Measurements from ENCODE around the genes WRAP73 and LRRC47.

DNA sequence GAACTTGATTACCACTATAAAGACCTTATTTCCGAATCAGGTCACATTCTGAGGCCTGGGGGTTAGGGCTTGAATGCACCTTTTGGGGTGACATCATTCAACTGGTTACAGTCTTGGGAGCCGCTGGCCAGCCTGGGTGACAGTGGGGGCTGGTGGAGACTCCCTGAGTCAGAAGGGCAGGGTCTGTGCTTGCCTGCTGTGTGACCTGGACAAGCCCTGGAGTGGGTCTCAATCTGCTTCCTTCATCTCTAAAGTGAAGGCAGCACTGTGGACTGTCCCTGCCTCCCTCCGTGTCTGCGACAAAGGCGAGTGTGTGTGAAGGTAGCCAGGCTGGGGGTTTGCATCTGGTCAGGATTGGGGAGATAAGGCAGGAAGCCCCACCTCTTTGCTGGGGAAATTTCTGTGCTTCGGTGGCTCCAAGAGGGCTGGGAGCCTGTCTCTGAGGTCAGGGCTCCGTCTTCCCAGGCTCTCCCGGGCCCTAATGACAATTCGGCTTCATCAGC, 105.4 kb downstream of the PRDM16 start:
- PRO-cap: no peak

DNA sequence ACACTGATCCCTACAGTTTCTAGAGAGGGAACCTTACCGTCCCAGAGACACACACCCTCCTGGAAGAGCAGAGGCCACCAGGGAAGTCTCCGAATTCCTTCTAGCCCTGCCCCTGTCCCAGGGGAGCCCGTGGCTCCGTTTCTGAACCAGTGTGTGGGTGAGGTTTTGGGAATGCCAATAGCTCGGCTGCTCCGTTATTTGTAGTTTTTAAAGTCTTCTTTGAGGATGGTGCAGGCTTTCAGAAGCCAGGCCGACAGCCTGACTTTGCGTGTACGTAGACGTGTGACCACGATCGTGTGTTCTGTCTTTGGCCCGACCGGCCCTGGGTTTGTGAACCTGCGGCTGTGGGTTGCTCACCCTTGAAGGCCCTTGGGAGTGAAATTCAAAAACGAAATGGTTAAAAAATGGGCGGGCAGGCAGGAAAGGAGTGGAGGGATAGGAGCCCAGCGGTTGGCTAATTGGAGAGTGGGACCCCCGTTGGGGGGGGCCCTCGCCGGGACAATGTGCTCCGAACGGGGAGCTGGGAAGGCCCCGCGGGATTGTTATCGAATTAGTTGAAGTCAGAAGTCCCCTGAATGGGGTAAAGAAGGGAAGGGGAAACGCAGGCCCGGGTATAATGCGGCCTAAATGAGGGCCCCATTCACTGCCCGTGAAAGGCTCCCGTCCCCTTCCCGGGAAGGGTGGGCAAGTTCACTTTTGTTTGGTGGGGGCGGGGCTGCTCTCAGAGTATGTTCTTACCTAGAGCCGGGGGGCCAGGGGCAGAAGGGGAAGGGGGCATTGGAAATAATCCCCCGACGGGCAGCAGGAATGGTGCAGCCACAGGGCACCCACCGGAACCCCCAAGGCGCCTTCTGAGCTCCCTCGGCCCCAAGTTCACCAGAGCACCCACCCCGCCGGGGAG, 135.7 kb downstream of the PRDM16 start:
- PRO-cap: no peak

DNA sequence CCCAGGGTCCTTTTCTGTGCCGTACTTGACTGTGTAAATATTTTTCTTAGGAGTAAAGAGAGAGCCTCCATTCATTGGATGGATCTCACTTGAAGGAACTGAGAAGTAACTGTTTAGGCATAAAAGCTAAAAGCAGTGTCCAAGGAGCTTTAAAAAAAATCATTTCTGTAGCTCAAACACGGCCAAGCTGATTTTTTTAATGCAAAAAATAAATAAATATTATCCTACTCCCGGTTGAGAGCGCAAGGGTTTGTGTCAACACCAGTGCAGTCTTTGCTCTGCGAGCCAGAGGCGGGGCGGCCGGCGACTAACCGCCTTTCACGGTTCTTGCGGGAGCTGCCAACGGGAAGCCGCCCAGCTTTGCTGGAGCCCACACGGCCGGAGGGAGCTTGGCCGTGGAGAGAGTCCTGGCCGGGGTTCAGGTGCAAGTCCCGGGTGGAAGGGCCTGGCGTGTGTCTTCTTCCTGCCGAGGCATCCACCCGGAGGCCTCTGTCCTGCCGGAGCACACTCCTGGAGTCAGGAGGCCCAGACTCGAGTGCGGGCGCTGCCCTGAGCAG, 169.4 kb downstream of the PRDM16 start:
- PRO-cap: unidirectional peak, plus-strand start at position 373 of the sequence

DNA sequence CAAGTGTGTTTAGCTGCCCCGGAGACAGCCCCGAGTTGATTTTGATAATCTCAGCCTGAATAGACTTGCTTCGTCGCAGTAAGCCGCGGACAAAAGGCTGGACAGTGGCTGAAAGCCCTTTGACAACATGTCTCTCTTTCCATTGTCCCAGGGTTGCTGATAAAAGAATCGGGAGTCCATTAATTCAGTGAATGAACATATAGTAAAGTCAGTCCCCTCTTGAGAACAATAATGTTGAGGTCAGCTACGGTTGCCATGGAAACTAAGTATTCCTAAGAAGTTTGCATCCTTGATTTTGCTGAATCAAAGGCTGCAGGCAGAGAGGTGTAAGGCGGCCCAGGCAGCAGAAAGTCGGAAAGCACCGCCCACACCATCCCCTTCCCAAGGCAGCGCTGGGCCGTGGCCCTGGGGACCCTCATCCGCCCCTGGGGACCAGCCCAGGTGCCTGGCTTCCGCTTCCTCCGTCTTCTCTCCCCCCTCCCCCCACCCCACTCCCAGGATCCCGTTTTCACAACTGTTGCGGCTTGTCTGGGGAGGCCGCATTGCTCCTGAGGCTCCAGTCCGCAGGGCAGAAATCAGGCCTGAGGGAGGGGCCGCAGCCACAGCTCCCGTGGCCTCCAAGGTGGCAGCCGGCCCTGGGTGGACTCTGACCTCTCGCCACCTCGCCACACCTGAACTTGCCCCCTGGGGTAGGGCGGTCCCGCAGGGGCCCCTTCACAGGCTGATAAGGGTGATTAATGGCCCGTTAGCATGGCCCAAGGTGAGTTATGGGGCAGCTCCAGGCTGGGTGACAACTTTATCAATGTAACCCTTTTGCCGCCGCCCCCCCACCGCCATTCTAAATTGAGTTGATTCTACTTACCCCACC, 180.9 kb downstream of the PRDM16 start:
- PRO-cap: no peak

- PRO-cap: no peak
Measured at GRCh38 chr1:3251037-3251693, 182.2 kb downstream of the PRDM16 start.

- PRO-cap: no peak
Measured at GRCh38 chr1:3373596-3374221, 80.8 kb upstream of the ARHGEF16 start.

DNA sequence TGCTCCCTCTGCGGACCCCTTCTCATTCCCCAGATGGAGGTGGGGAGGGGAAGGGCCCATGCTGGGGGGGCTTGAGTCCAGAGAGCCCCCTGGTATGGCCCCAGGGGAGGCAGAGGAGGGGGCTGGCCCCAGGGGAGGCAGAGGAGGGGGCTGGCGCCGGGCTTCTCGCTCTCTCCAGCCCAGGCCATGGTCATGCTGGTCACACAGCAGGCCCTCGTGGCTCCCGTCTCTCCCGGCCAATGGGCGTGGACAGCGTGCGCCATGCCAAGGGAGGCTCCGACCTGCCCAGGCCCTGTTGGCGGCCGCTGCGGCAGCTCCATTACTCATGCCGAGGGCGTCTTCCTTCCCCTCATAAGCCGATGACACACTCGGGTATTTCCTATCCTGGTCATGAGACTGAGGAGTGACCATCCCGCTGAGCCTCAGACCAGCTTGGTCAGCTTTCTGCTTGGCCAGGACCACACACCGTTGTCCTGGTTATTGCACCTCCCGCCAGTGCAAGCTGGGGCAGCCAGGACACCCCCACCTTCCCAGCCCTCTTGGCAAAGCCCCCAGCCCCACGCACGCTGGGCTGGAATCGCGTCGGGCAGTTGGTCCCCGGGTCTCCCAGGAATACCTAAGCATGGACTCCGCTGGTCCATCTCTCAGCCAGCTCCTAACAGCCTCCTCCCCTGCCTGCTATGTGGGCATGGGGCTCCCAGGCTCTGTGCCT, 49.7 kb downstream of the ARHGEF16 start:
- PRO-cap: no peak

DNA sequence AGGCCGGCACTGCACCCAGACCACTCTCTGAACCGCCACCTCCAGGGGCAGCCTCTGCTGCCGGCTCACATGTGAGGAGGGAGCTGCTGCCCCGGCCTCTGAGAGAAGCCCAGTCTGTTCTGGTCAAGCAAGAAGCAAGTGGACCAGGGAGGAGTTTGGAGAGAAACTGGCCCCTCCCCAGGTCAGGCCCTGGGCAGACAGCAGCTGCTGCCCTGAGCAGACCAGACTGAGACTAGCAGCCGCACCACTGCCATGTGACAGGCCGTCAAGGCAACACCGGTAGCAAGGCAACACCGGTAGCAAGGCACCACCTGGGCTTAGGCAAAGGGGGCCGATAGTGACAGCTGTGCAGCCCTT, 50.3 kb downstream of the ARHGEF16 start:
- PRO-cap: no peak

DNA sequence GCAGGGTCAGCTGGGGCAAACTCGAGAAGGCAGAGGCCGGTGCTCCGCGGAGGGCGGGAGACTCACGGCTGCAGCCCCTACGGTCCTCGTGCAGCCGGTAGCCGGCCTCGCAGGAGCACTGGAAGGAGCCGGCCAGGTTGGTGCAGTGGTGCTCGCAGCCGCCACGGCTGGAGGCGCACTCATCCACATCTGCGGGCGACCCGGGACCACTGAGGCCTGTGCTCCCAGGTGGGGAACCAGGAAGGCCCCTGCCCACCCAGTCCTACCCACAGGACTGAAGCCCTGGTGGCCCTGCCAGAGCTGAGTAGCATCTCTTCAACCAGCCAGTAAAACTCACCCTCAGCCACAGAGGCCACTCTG, 55.3 kb downstream of the ARHGEF16 start:
- PRO-cap: no peak

GRCh38 chr1:3560483-3560990, 50.8 kb downstream of the MEGF6 start:
- PRO-cap: no peak

DNA sequence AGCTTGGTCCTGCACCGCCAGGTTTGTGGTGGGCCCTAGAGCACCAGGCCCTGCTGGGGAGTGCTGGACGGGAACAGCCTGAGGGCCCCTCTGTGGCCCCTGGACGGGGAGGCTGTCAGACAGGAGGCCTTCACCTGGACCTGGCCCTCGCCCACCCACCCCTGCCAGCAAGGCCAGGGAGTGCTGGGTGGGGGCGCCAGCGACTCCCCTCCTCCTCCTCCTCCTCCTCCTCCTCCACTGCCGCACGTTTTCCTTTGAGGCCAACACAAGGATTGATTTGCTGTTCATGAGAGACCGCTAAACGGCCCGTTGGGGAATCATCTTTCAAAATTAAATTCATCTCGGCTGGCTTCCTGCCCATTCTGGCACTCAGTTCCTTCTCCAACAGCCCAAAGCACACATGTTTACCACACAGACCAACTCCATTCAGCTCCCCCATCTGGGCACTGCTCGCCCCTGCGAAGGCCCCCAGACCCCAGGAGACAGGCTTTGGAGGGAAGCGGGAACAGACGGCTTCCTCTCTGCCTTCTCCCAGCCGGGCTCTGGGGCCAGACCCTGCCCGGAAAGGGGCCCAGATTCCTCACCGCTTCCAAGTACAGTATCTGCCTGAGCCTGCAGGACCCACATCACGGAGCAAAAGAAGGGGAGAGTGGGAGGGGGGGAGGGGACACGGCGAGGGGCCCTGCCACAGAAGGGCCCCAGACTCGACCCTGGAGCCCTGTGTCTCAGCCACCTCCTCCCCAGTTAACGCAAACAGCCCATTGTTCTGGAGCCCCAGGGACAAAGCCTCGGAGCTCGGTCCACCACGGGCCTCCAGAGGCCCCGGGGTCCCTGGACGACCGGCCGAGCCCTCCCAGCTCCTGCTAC, 808 bp downstream of the MEGF6 start:
- PRO-cap: no peak

- PRO-cap: unidirectional peak, minus-strand start at chr1:3650038; unidirectional peak, minus-strand start at chr1:3650061
Measured at GRCh38 chr1:3649802-3650481, at the start of gene WRAP73. Gene WRAP73, minus strand, starts transcription at chr1:3650103.

- PRO-cap: bidirectional peak, plus-strand start at chr1:3746560, minus-strand start at chr1:3746518
Measured at GRCh38 chr1:3745760-3747003, 6.1 kb upstream of the CCDC27 start.

DNA sequence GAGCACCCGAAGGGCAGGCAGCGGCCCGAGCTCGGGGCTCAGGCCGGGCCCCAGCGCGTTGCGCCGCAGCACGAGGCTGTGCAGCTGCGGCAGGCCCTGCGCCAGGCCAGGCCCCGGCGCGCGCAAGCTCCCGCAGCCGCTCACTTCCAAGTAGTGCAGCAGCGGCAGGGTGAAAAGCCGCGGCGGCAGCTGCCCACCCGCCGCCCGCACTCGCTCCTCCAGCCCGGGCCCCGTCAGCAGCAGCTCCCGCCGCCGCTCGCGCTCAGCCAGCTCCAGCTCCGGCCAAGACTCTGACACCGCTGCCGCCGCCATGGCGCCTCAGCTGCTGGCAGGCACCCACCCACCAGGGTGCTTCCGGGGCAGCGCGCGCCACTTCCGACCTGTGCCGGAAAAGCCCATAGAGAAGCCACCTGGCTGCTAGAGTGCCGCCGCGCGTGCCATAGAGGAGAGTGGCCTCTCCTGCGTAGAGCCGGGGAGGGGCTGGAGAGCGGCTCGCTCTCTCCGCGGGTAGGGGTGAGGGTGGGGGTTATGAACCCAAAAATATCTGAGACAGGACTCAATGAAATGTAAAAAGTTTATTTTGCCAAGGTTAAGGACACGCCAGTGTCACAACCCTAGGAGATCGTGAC, at the start of gene LRRC47:
Gene LRRC47 (minus strand): TSS at position 334 of the 629 bp plus-strand sequence.
- PRO-cap: bidirectional peak, plus-strand start at position 466 of the sequence, minus-strand start at position 292 of the sequence

DNA sequence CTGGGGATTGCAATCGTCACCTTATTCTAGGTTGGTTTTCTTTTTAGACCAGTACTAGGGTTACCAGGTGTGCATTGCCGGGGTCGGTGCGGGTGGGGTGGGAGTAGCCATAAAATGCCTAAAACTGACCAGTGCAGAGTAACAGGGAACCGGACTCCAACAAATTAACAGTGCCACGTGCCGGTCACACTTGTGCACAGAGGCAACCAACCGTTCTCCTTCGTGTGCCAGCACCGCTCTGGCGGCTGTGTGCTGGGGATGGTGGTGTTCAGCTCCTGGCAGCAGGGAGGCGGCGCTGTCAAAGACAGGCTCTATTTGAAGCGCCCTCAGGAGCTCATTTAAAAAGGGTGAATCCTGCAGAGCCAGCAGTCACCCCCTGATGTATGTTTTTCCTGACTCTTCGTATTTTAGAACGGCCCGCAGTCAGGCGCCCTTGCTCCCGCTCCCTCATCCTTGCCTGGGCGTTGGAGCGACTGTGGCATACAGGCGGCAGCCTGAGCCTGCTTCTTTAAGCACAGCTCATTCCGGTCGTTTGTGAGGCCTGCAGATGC, 912 bp downstream of the DFFB start:
- PRO-cap: no peak

- PRO-cap: bidirectional peak, plus-strand start at chr1:3900986, minus-strand start at chr1:3900829
Measured at GRCh38 chr1:3900555-3901131, 571 bp upstream of the C1orf174 start.

GRCh38 chr1:3975752-3976207, 75.7 kb upstream of the C1orf174 start:
- PRO-cap: no peak

GRCh38 chr1:4484152-4484351, 170.4 kb upstream of the AJAP1 start:
- PRO-cap: no peak

DNA sequence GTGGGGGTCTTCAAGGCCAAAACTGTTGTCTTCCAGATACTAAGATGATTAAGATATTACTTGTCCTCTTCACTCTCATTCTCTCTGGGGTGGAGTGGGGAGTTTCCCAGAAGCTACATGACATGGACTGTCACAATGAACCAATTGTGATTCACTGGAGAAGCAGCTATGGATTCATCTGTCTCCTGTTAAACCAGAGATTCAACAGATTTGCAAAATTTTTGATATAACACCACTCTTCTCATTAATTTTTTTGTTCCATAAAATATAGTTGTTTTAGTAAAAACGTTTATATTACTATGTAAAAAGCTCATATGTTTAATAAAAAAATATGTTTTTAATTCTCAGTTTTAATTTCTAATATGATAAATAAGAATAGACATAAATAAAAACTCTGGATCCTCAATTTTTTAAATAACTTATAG, 98.1 kb upstream of the AJAP1 start:
- PRO-cap: no peak

DNA sequence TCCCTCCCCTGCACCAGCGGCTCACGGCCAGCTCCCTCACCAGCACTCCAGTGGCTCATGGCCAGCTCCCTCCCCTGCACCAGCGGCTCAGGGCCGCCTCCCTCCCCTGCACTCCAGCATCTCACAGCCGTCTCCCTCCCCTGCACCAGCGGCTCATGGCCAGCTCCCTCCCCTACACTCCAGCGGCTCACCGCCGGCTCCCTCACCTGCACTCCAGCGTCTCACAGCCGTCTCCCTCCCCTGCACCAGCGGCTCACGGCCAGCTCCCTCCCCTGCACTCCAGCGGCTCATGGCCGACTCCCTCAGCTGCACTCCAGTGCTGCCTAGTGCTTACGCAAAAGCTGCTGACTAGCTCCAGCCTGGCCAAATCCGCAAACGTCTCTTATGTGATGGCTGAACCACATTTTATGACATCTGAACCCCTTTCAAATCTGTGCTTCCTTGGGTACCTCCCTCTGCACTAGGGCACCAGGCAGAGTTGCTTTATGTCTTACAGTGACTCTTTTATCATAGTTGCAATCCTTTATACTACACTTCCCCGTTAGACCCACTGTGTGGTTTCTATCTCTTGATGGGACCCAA, 324.2 kb downstream of the NPHP4 start:
- PRO-cap: no peak

Measured in rectum (tissue), 1 donor.